ENCODE results near the gene CHAMP1.

DNA sequence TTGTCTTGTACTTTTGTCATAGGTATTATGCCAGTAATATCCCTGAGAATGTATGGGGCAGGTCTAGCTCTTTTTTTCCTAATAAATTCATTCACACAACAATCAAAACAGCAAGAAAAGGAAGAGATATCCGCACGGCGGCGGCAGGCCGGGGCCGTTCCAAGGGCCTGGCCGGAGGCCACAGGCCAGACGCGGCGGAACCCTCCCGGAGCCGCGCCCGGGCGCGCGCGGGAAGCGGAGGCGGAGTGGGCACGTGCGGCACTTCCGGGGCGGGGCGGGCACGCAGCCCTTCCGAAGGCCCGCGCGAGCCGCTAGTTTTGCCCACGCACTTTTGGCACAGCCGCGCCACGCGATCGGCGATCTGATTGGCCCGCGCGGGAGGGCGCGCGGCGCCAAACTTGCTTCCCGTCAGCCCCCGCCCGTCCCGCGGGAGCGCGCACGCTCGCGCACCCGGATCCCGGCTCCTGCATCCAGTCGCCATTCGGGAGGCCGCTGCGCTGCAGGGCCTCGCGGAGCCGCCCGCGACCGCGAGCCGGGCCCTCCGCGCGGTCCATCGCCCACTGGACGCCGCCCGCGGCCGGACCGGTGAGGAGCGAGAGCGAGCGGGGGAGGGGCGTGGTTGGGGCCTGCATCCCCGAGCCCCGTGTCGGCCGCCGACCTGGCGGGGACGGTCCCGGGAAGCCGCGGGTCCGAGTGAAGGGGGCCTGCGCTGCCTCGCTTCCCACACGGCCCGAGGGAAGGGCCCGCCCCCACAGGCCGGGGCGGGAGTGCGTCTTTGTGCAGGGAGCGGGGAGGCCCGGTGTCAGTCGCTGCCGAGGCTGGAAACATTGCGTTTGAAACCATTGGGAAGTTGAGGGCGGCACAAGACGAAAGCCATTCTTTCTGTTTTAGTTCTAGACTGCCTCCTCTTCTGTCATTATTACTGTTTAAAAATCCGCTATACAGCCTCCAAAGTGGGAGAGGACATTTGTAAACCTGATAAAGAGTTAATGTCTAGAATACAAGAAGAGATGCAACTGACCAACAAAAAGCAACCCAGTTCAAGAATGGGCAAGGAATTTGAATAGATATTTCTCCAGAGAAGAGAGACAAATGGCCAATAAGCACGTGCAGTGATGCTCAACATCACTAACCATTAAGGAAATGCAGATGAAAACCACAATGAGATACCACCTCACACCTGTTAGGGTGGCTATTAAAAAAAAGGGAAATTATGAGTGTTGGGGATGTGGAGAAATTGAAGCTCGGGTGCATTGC is at the start of gene CHAMP1:
CHAMP1 (plus strand) TSS at position 445 of the 1,257 bp plus-strand sequence.
- PRO-cap = bidirectional peak, plus-strand start at position 261 of the sequence, minus-strand start at position 182 of the sequence; bidirectional peak, plus-strand start at position 473 of the sequence, minus-strand start at position 351 of the sequence; bidirectional peak, plus-strand start at position 805 of the sequence, minus-strand start at position 666 of the sequence

DNA sequence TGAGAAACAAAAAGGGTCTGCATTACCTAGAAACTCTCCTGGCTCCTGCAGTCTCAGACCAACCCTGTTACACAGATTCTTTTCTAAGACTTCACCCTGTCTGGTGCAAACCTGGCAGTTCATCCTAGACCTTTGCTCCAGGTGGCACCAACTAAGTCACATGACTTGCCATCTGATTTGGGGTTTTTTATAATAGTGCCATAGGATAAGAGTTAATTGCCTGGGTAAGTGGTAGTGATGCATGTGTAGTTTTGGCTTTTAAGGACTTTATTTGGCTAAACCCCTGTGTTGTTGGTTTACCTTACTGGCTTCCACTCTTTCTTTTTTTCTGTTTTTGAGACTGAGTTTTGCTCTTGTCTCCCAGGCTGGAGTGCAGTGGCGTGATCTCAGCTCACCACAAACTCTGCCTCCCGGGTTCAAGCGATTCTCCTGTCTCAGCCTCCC is 14.4 kb downstream of the CHAMP1 start:
- PRO-cap = no peak